ENCODE measurements around a stretch of chr2.

- PRO-cap, 7 experiments, result peak in 2 of 7 experiments; most common plus-strand start chr2:96144670 (in 2); most common minus-strand start chr2:96144636 (in 1)
Observed at GRCh38 chr2:96144459-96144888, 766 bp downstream of the DUSP2 start.

- PRO-cap, 7 experiments, result peak in 2 of 7 experiments; most common plus-strand start chr2:96162070 (in 1); most common minus-strand start chr2:96161885 (in 1)
Observed at GRCh38 chr2:96161753-96162225, 16.5 kb upstream of the DUSP2 start.

- PRO-cap, 7 experiments, result no peak in any of the 7 experiments
Observed at GRCh38 chr2:96209484-96210033, 932 bp upstream of the STARD7 start.

GRCh38 chr2:96224843-96225513 lies 16.4 kb upstream of the STARD7 start:
- PRO-cap, 7 experiments, result no peak in any of the 7 experiments

- PRO-cap, 7 experiments, result no peak in any of the 7 experiments
Observed at GRCh38 chr2:96240250-96240873, 25.4 kb downstream of the TMEM127 start.

DNA sequence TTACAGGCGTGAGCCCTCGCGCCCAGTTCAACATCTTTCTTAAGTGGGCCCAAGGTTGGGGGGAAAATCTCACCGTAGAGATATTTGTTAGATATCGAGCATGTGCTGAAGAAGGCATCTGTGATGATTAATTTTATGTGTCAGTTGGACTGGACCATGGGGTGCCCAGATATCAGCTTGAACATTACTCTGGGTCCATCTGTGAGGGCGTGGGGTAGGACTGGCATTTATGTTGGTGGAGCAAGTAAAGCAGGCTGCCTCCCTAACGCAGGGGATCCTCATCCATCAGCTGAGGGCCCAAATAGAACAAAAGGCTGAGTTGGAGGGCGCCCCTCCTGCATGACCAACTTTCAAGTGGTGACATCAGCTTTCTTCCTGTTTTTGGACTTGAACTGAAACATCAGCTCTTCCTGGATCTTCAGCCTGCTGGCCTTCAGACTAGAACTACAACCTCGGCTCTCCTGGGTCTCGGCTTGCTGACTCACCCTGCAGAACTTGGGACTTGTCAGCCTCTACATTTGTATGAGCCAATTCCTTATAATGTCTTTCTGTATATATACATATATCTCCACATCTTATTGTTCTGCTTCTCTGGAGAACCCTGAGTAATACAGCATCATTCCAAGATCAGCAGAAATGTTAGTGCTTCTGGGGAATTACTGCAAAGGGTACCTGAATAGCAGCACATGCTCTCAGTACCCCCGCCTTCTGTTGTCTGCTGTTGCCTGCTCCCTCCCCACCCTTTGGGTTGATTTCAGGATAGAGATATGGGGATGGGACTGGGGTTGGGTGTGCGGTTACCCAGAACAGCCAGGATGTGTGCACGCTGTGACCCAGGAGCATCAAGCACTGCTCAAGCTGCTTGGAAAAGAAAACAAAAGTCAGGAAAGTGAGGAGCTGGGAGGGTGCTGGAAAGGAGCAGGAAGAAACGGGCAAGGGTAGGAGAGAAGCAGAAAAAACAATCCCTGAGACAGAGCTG lies 20.0 kb downstream of the TMEM127 start:
- PRO-cap, 7 experiments, result no peak in any of the 7 experiments

GRCh38 chr2:96260176-96261312 lies 5.3 kb downstream of the TMEM127 start:
- PRO-cap, 7 experiments, result no peak in any of the 7 experiments

GRCh38 chr2:96291259-96292108 lies 13.9 kb downstream of the SNRNP200 start:
- PRO-cap, 7 experiments, result peak in 1 of 7 experiments; most common minus-strand start chr2:96291374 (in 1)

DNA sequence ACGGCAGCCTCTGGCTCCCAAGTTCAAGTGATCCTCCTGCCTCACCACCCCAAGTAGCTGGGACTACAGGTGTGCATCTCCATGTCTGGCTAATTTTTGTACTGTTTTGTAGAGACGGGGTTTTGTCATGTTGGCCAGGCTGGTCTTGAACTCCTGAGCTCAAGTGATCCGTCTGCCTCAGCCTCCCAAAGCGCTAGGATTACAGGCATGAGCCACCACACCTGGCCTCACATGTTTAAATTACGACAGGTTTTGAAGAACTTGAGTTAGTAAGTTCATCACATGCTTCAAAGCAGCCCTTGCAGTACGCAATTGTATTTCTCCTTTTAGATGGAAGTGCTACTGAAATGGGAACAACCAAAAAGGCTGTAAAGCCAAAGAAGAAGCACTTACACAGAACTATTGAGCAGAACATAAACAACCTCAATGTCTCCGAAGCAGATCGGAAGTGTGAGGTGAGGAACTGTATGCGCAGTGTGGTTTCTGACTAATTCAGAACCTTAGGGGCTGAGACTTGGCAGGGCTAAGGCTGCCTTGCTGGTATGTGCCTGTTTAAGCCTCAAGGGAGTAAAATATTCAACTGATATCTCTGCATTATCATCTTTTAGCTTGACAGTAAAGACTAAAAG lies 8.3 kb downstream of the NCAPH start:
- PRO-cap, 7 experiments, result peak in 5 of 7 experiments; most common plus-strand start position 495 of the sequence (in 5); most common minus-strand start position 450 of the sequence (in 2)

DNA sequence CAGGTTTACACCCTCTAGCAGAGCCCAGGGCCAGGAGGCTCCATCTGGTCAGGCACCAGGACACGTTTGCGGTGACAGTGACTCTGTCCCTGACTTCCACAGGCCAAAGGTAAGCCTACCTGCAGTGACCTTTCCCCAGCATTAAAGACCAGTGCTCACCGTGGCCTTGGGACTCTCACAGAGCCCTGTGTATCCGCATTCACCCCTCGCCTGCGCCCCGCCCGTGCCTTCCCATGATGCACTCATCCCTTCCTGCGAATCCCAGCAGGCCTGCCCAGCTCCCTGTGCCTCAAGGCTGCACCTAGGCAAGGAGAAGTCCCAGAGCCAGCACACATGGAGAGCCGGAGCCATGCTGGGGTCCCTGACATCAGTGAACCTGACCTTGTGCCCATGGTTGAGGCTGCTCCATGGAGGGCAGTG lies 3.2 kb downstream of the NEURL3 start:
- PRO-cap, 7 experiments, result no peak in any of the 7 experiments

DNA sequence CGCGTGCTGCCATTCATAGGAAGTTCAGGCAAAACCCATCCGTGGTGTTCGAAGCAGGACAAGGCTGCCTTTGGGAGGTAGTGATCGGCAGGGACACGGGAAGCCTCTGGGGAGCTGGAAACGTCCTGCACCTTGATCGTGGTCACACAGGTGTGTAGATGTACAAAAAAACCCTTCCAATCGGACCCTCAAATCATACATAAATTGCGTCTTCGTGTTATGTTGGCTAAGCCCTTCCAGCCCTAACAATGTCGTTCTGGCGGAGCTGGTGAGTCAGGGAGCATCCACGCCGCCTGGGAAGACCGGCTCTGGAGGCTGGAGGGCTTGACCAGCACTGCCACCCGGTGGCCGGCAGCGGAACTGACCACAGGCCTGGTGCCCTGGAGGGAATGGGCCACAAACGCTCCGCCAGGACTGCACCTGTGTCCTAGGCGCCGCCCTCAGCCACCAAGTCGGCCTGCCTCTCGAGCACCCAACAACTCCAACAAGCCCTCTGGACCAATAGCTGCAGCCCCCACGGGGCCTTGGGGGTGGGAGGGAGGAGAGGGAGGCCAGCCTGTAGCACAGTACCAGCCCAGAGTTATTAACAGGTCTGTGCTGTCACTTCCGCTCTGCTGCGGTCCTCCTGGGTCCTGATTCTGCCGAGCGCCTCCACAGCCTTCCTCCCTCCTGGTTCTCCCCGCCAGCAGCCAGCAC lies 4.2 kb upstream of the NEURL3 start:
- PRO-cap, 7 experiments, result no peak in any of the 7 experiments

DNA sequence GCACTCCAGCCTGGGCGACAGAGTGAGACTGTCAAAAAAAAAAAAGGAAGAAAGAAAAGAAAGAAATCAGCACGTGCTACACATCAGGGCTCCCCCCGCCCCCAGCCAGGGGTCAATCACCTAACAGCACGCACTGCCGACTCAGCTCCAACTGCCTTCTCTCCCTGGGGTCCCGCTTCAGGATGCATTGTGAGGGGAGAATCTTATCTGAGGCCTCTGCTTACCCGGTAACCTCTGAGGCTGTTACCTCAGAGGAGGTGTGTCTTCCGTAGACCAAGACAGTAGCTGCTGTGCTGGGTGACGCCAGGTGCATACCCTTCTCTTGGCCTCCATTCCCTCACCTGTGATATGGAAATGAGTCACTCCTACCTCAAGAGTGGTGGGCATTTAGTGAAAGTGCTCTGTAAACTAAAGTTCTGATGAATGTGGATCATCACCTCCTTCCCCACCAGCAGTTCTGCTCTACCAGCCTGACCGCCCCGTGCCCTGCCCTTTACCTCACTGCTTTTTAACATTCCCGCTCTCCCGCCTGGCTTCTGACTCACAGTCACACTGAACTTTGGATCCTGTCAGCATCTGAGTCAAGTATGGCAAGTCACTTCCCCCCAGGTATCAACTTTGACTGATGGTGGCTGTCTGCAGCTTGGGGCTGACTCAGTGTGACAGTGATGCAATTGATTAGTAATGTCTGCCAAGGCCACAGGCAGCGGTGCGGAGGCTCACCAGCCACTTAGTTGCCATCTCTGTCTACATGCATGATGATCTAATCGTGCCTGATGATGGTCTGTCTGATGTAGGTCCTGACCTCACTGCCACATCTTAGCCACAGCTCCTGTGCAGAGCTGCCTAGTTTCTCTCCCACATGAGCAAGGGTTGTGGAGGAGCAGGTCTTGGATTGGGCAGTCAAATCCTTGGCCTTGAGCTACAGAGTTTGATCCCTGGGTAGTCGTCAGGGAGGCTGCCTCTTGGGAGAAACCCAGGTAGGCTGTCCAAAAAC lies 20.2 kb downstream of the ARID5A start:
- PRO-cap, 7 experiments, result no peak in any of the 7 experiments

DNA sequence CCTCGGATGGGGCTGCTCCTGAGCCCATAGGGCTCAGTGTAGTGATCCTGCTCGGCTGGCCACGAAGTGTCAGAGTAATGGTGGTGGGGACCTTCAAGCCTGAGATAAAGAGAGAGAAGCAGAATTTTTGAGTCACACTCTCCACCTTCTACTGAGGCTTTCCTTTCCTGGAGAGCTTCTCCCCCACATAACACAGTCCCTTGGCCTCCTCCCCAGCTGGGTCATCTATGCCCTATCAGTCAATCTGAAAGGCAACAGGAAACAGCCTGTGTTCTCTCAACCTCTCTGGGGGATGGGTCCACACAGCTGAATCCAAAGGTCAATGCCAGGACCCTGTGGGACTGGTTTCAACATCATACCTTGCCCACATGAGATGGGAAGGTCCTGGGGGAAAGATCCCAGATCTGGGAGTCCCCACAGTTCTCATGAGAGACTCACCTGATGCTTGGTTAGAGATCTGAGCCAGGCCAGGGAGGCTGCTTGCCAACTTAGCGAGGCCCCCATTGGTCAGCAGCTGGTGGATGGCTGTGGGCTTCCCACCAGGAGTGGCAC lies 36.4 kb downstream of the KANSL3 start:
- PRO-cap, 7 experiments, result no peak in any of the 7 experiments

GRCh38 chr2:96610654-96611276 lies 27.3 kb downstream of the KANSL3 start:
- PRO-cap, 7 experiments, result no peak in any of the 7 experiments

GRCh38 chr2:96665082-96665611 lies 22.6 kb downstream of the FER1L5 start:
- PRO-cap, 7 experiments, result no peak in any of the 7 experiments

DNA sequence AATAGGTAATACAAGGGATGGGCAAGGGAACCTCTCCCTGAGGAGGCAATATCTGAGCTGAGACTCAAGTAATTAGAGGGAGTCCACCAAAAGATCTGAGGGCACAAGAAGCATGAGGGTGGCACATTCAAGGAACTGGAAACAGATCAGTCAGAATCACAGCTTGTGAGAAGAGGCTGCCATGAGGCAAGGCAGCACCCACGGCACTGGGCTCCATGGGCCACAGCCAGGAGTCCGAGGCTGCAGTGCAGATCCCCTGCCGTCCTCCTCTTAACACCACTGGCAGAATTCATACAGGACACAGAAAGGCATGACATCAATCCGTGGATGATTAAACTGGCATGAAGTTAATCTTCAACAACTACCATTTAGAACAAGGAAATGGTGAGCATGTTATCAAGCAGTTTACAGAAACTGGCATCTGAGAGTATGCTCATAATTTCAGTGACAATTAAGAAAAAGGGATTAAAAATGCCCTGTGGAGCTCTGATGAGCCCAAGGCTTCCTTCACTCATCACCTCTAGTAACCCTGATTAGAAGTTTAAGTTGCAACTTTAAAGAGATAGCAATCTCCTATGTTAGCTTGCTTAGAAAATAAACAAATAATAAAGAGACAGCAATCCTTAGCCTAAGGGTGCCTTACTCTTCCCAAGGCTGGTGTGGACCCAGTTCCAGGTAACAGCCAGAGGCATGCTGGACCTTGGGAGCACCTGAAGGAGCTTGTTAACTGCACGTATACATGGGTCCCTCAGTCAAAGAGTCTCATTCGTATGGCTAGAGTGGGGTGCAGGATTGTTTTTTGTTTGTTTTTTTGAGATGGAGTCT lies 25.5 kb downstream of the LMAN2L start:
- PRO-cap, 7 experiments, result no peak in any of the 7 experiments

GRCh38 chr2:96824815-96825256 lies 8.8 kb downstream of the CNNM3 start:
- PRO-cap, 7 experiments, result no peak in any of the 7 experiments

GRCh38 chr2:96832507-96833811 lies 10.9 kb downstream of the ANKRD23 start:
- PRO-cap, 7 experiments, result no peak in any of the 7 experiments

- PRO-cap, 7 experiments, result no peak in any of the 7 experiments
Observed at GRCh38 chr2:96863251-96863738, 5.5 kb upstream of the ANKRD39 start.

DNA sequence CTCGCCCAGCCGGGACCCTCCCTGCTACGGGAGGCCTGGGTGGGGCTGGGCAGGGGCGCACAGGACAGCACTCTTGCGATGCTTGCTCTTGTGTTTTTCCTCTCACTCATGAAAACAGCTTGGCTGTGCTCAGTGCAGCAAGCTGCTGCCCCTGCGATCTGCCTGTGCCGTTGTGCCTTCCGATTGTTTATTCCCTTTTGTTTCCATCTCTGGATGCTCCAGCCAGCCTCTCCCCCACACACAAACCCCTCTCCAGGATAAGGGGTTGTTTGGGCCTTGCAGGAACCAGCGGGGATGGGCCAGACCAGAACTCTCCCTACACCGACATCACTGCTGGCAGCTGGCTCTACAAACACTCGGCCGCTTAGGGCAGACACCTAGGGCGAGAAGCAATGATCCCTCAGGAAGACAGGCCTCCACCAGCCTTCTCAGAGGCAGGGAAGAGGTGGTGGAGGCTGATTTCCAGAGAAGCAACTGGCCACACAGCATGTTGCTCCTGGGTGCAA lies 26.3 kb upstream of the SEMA4C start:
- PRO-cap, 7 experiments, result peak in 1 of 7 experiments; most common minus-strand start position 240 of the sequence (in 1)

All from T-cell (primary cell).